CD14-positive monocyte (primary cell): ENCODE measurements around a stretch of chr18.

DNA sequence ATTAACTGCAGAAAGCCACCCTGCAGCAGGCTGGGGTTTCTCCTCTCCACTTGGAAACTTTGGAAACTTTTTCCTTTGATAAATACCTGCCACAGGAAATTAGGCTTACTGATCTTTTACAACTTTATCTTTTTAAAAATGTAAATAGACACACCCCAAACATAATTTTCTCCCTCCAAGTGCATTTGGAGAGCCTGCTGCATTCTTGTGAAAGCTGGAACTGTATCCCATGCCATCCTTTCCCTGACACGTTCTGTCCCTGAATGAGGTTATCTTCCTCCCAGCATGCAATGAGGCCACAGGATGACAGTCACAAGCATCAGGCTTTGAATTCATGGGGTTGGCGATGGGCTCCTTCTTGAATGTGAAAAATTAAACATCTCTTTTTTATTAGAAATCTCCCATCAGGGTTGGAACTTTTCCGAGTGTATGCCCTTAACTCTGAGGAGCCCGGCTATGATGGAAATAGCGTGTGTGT is 77.8 kb downstream of the CTAGE1 start:
- CAGE, long polyA plus RNA = no peak

- CAGE, long polyA plus RNA = no peak
Observed at GRCh38 chr18:22422828-22423604, 5.3 kb upstream of the CTAGE1 start.

DNA sequence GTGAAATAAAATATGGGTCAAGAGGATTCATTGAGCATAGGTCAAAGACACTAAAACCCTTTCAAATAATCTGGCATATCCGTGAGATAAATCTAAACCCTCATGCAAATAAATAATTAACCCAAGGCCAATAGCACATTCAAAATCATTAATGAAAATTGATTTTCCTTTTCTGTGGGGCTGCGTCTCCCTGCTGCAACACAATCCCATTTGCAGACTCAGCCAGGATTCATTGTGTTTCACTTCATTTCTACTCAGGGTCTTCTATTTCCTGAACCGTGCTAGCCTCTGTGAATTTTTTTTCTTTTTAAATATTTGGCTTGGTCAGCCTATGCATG is 10.1 kb upstream of the CTAGE1 start:
- CAGE, long polyA plus RNA = no peak

DNA sequence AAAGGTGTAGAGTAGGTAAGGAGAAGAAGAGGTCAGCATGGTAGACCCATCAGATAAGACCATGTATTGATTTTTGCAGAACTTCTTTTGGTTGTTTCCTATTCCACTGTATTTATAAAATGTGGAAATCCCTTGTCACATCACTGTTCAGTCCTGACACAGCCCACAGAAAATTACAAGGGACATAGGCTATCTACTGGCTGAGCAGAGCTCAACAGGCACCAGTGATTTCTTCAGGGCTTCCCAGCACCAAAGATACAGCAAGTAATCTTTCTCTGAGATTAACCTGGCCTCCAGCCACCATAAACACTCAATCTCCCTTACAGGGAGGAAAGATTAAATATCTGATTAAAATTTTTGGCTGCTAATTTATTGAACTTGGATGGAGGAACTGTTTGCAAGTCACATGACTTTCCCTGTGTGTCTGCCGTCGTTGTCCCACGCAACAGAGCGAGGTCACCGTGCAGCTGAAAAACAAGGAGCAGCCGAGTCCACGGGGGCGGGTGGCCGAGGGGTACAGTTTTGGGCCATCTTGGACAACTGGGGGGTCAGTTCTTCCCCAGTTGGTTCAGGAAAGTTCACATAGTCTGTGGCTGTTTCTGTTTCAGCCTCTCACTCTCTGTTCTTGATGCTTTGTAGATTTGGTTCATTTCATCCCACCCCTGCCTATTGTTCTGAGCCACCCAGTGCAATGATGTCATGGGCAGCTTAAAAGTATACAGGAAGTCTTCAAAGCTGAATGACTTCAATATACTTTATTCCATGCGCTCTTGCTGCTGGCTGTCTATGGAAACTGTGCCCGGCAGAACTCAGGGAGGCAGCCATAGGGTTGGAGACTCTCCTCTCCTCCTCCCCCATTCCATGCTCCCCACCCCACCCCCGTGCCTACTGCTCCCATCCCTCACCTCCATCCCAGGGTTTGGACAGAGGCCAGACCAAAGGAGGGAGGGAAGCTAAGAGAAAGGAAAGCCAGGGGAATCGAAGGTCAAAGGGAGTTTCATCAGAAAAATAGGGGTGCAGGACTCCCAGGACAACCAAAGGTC is 186.8 kb upstream of the CTAGE1 start:
- CAGE, long polyA plus RNA = no peak

GRCh38 chr18:22974594-22975134 is 41.5 kb downstream of the RBBP8 start:
- CAGE, long polyA plus RNA = no peak

DNA sequence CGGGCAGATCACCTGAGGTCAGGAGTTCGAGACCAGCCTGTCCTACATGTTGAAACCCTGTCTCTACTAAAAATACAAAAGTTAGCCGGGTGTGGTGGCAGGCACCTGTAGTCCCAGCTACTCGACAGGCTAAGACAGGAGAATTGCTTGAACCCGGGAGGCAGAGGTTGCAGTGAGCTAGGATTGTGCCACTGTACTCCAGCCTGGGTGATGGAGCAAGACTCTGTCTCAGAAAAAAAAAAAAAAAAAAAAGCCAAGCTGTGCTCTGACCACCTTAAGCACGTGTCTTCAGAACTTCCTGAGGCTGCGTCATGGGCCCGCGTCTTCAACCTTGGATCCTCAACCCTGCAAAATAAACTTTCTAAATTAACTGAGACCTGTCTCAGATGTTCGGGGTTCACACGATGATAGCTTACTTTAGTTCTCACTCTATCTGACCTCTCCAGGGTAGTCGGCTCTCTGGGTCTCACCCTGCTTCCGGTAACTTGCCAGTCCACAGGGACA is 65.9 kb upstream of the CABLES1 start:
- CAGE, long polyA plus RNA = no peak

DNA sequence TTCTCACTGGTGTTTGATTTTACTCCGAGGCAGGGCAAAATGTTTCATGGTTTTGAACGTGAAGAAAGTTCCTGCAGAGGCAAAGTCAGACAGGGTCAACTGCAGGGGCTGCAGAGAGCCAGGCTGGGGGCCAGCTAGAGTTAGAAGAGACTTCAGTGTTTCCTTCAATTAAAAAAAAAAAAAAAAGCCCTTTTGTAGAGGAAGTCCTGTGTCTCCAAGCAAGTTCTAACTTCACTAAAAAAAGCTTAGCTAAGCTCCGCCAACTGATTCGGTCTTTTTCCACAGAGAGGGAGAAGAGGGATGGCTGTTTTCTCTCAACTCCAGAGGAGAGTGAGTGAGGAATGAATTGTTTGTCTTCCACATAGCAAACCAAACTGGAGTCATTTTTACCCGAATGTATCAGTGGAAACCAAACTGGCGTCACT is 56.3 kb upstream of the CABLES1 start:
- CAGE, long polyA plus RNA = no peak

- CAGE, long polyA plus RNA = no peak
Observed at GRCh38 chr18:23105769-23106308, 29.4 kb upstream of the CABLES1 start.

DNA sequence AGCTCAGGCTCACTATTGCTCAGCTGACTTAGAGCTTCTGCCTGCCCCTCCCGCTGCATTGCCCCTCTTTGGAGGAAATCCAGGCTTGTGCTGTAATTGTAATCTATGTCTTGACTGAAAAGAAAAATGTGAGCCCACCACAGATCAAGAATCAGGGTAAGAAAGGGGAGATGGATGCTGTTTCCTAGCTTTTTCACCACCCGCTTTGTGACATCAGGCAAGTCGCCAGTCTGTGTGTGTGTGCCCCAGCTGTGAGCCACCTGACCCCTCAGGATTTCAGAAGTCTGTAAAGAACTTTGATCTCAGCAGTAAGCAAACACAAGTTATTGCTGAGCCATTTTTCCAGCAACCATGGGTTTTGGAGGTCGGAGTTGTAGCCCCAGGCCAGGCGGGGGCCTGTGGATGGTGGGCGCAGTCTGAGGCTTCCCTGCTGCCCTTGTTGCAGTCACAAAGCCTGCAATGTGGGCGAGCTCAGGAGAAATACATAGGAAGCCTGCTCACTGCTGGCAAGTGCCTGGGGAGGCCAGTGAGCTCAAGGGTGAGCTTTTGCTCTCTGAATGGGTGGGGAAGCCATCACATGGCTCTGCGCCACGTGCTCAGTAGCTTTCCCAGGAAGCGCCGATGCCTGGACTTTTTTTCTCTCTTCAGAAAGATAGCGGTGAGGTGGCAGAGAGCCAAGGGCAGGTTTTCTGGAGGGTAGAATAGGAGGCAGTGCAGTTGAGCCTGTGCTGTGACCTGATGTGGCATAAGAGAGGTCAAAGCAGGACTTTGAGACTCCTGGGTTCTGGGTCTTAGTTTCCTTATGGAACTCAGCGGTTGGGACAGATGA is 6.2 kb downstream of the CABLES1 start:
- CAGE, long polyA plus RNA = no peak

DNA sequence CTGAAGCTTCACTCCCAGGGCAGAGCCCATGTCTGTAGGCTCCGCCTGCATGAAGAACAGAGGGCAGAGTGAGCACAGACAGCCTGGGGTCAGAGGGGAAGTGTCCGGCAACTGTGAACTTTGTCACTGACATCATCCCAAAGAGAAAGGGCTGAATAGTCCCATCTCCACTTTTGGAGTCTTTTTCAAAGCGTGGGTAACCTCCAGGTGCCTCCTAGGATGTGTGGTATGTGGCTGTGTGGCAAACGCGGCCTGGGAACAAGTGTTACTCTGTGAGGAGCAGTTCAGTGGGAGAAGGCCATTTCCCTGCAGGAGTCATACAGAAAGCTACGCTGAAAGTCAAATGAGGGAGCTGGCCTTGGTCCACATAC is 54.5 kb downstream of the CABLES1 start:
- CAGE, long polyA plus RNA = no peak

DNA sequence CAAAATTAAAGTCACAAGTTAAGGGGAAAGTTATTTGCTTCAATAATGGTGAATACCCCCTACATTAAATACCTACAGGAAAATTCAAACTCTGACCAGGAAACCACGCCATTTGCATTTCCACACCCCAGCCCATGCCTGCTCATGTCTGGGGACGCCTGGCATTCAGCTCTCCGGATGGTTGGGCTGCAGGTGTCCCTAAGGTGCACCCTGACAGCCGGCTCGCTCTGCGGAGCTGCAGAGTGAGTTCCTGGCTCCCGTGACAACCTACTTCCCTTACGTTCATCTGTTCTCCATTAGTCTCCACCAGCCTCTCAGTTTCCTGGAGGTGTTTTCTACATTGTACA is 107.3 kb downstream of the TMEM241 start:
- CAGE, long polyA plus RNA = no peak

GRCh38 chr18:23452657-23452958 is 479 bp upstream of the RIOK3 start:
- CAGE, long polyA plus RNA = no peak

- CAGE, long polyA plus RNA = no peak
Observed at GRCh38 chr18:23484988-23485610, 18.2 kb upstream of the RMC1 start.

- CAGE, long polyA plus RNA = no peak
Observed at GRCh38 chr18:23535362-23535703, 32.0 kb downstream of the RMC1 start.

- CAGE, long polyA plus RNA = no peak
Observed at GRCh38 chr18:23570982-23571245, 15.4 kb downstream of the NPC1 start.

DNA sequence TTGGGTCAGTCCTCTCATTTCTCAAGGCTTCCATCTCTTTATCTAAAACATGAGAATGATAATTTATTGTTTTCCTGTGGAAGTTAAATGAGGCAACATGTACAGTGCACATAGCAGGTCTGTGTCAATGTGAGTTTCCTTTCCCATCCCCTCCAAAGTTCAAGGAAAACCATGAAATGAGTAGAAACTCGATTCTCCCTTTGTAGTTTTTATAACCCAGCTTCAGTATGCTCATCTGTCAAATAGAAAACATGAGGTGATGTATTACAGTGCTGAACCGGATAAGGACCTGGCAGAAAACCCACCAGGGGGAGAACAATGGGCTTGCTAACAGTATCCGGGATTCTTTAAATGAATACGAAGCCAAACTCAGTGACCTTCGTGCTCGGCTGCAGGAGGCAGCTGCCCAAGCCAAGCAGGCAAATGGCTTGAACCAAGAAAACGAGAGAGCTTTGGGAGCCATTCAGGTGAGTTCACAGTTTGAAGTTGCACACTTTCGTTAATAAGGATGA is 113.6 kb upstream of the TTC39C start:
- CAGE, long polyA plus RNA = no peak

DNA sequence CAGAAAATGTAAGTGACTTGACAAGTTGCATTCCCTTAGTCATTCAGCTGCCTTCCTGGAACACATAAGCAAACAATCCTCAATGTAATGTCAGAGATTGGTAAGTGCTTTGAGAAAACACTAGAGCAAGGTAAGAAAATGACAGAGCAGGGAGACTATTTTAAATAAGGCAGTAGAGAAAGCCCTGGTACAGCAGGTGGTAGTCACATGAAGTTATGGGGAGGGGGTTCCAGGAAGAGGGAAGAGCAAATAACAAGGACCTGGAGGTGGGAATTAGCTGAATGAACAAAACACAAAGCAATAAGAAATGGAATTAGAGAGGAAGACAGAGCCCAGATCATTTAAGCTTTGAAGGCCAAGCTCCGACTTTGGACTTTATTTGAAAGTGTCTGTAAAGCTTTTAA is 70.1 kb upstream of the TTC39C start:
- CAGE, long polyA plus RNA = no peak

- CAGE, long polyA plus RNA = no peak
Observed at GRCh38 chr18:23949670-23950362, 64.7 kb upstream of the TTC39C start.

DNA sequence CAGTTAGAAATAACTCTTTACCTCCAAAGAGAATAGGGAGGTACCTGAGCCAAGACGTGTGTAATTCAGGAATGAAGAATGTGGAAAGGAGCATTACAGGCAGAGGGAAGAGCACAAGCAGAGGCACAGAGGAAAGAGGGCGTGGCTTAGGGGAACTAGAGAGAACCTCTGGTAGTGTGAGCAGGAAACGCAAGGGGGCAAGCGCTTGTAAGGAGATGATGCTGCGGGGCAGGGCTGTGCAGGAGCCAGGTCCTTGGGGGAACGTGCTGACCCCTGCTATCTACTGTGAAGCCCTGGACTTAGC is 50.1 kb upstream of the TTC39C start:
- CAGE, long polyA plus RNA = no peak

GRCh38 chr18:23982316-23983067 is 32.1 kb upstream of the TTC39C start:
- CAGE, long polyA plus RNA = no peak